ENCODE measurements around a stretch of chr15.

GRCh38 chr15:75901831-75902542, 1.7 kb upstream of the FBXO22 start:
- PRO-cap, result no peak

- PRO-cap, result no peak
These were observed 38.2 kb downstream of the FBXO22 start for GRCh38 chr15:75941466-75942680.

DNA sequence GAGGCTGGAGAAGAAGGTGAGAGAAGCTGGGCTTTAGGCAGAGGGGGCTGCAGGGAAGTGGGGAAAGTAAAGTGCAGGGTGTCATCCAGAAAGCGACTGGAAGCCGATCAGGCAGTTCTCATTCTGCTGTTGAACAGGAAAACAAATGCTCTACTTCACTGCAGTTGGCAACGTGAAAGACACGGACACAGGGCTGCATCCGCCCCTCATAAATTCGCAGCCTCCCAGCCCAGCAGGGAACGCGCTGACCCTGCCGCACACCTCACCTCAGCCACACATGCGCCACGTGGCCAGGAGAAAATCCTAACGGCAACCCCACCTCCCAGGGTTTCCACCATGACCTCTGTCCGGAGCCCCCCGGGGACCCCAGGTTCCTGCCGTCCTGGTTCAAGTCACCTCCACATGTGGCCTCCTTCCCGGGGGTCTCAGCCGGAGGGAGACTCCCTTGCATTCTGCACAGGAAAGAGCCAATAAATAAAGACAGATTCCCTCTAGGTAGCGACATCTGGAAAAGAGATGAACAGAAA, 118.6 kb downstream of the TMEM266 start:
- PRO-cap, result no peak

DNA sequence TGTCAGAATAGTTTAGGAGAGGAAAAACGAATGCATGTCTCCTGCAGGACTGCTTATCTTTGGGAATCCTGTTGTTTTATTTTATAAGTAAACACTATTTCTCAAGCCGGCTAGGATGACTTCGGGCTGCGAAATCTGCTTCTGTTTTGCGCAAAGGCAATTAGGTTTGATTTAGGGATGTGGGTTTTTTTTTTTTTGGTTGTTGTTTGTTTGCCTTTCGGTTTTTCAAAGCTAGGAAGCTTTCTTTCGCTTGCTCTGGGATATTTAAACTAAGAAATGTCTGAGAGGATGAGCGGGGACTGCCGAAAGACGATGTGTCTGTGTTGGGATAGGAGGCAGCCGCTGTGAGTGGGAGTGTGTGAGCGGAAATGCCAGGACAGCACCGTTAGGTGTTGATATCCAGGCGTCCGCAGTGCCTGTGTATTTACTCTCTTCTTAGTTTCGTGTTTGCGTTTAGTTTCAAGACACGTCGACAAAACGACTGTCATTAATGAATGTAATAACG, 526 bp downstream of the ISL2 start:
- PRO-cap, result no peak

DNA sequence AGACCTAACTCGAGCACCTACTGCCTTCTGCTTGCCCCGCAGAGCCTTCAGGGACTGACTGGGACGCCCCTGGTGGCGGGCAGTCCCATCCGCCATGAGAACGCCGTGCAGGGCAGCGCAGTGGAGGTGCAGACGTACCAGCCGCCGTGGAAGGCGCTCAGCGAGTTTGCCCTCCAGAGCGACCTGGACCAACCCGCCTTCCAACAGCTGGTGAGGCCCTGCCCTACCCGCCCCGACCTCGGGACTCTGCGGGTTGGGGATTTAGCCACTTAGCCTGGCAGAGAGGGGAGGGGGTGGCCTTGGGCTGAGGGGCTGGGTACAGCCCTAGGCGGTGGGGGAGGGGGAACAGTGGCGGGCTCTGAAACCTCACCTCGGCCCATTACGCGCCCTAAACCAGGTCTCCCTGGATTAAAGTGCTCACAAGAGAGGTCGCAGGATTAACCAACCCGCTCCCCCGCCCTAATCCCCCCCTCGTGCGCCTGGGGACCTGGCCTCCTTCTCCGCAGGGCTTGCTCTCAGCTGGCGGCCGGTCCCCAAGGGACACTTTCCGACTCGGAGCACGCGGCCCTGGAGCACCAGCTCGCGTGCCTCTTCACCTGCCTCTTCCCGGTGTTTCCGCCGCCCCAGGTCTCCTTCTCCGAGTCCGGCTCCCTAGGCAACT, 4.6 kb downstream of the ISL2 start:
- PRO-cap, result no peak

- PRO-cap, result no peak
These were observed 138.3 kb downstream of the SCAPER start for GRCh38 chr15:76766820-76767291.

GRCh38 chr15:76988407-76988997, 6.4 kb upstream of the PSTPIP1 start:
- PRO-cap, result no peak

GRCh38 chr15:76996391-76997542, 1.8 kb downstream of the PSTPIP1 start:
- PRO-cap, result no peak

DNA sequence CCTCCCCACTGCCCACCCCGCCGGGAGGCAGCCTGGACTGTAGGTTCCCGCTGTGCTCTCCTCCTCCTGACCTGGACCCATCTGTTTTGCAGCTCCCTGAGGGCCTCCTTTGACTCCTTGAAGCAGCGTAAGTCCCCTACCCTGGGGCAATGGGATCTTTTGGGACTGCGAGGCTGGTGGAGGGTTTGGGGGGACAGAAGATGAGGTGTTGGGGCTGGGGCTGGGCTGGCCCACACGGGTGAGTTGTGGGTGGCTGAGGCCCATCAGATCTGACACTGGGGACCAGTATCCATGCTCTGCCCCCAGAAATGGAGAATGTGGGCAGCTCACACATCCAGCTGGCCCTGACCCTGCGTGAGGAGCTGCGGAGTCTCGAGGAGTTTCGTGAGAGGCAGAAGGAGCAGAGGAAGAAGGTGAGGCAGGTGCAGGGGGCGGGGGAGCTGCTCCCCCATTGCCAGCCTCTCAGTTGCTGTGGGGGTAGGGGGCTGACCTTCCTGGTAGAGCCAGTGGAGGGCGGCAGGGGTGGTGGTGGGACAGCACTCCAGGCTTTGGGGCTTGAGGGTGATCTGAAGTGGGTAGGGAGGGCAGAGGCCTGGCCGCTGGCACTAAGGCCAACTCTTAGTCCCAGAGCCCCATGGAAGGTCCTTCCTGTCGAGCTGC, 30.4 kb downstream of the PSTPIP1 start:
- PRO-cap, result no peak

DNA sequence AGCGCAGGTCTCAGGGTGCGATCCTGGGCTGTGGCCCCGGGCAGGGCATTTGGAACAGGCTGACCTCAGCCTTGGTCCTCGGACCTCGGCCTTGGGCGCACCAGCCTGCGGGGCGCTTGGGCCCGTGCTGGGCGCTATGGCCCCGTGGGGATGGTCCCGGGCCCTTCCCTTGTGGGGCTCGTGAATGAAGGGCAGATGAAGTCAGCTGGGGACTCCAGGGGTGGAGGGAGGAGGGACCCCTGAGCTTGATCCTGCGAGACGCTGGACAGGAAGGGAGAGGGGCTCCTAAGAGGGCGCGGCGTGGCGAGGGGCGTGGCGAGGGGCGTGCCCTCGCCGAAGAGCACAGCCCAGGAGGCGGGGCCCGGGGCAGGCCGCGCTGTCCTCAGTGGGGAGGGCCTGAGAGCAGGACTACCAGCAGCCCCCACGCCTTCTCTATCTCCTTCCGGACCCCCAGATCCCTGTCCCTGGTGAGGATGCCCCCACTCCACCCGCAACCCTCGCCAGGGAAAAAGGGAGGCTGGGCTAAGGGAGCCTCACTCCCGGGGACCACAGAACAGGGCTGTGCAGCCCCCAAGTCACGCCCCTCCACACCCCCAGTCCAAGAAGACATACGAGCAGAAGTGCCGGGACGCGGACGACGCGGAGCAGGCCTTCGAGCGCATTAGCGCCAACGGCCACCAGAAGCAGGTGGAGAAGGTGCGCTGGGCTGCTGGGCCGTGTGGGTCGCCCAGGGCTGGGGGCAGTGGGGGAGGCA, 33.2 kb downstream of the PSTPIP1 start:
- PRO-cap, result no peak

- PRO-cap, result no peak
These were observed 35.2 kb downstream of the PSTPIP1 start for GRCh38 chr15:77030052-77030634.

GRCh38 chr15:77069336-77070205, 1.3 kb downstream of the TSPAN3 start:
- PRO-cap, result no peak

DNA sequence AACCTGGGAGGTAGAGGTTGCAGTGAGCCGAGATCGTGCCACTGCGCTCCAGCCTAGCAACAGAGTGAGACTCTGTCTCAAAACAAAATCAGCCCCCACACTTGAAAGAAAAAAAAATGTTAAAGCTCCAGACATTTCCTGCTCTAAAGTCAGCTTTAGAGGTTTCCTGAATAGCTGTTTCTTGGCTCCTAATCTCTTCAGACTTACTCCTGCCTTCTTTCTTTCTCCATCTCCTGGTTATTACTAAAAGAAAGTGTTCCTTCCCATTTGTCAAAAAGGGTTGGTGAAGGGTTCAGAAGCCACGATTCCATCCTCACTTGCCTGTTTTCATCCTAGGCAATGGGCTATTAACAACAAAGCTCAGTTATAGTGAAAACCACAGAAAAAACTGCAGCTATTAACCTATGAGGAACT, 89.7 kb upstream of the TSPAN3 start:
- PRO-cap, result no peak

- PRO-cap, result no peak
These were observed 103.7 kb downstream of the LINGO1 start for GRCh38 chr15:77528898-77529493.

GRCh38 chr15:77622404-77622816, 10.3 kb downstream of the LINGO1 start:
- PRO-cap, result no peak

GRCh38 chr15:77695700-77696585, 63.2 kb upstream of the LINGO1 start:
- PRO-cap, result no peak

DNA sequence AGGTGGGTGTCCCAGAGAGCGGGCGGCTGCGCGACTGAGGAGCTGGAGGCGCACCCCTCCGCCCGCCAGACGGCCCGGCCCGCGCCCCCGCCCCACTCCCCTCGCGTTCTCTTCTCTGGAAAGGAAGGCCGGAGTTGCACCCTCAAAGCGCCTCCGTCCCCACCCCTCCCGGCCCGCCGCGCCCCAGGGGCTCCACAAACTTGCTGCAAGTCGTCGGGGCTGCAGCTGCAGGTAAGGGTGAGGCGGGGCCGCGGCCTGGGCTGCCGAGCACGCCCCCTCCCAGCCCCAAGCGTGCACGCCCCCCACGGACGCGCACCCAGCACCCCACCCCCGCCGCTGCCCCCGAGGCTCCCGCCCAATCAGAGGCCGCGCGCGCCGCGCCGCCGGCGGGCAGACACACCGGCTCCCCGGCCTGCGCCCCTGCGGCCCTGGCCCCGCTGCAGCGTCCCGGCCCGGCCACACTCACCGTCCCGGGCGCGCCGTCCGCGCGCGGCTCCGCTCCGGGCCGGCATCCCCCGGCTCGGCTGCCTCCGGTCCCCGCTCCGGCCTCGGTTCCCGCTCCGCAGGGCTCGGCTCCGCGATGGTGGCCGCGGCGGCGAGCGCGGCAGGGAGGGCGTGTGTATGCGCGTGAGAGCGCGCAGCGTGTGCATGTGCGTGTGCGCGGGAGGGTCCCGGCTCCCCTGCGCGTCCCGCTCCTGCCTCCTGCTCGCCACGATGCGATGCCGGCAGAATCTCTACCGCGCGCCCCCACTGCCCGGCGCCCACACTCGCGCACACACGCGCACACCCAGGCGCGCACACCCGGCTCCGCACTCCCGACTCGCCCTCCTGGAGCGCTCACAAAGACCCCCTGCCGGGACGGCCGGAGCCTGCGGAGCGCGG, 186.3 kb upstream of the LINGO1 start:
- PRO-cap, result no peak

- PRO-cap, result no peak
These were observed 72.5 kb downstream of the TBC1D2B start for GRCh38 chr15:78004537-78005864.

DNA sequence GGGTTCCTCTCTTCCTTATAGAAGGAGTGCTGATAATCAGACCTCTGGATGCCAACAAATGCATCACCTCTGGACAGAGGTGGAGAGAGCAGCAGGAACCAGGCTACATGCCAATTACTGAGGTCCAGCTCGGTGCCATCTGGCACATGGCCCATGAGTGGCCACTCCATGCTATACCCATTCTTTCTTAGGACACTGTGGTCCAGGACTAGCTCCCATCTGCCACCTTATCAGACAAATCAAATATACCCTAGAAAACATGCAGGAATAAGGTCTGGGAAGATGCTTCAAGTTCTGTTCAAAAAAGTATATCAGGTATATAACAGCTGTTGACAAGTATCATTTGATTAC, 60.6 kb downstream of the TBC1D2B start:
- PRO-cap, result no peak

DNA sequence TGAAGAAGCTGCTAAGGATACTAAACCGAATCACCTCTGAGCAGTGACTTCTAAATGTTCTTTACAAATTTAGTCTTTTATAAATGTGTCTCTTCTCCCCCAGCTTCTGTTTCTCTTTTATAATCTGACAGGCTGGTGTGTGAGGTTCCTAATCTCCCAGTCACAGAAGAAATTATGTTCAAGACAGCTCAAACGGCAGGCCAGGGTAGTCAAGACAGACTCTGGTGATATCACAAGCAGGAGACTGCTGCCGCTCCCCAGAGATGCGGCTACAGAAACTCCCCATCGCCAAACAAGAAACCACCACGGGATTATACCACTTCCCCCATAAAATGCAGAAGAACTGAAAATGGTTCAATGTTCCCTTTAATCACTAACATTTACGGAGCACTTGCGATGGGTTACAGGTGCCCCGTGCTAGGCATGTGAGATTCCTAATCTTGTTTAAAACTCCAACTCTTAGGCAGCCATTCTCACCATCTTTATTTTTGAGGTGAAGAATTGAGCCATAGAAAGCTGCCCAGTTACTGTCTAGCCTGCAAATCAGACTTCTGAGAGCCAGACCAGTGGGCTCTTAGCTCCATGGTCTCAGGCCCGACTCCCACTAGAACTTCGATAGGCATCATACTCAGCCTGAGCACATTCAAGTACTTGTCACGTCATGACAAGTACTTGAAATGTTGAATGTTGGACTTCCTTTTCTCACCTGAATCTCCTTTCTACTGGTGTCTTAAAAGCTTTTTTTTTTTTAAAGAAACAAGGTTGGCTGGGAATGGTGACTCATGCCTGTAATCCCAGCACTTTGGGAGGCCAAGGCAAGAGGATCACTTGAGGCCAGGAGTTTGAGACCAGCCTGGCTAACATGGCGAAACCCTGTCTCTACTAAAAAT, 58.4 kb downstream of the TBC1D2B start:
- PRO-cap, result no peak

Data from cardiac septum (tissue), 1 donor.